ENCODE data around the genes DNMT3B, BPIFA3 and BPIFB1.

- RRBS, result no CpG with 5 or more reads among the region's 9 CpGs
Observed at GRCh38 chr20:32154827-32155444, 45.4 kb downstream of the TM9SF4 start.

GRCh38 chr20:32235873-32236814, 28.5 kb downstream of the POFUT1 start:
- RRBS, result no CpG with 5 or more reads among the region's 7 CpGs

- RRBS, result no CpG with 5 or more reads among the region's 11 CpGs
Observed at GRCh38 chr20:32277995-32278761, 727 bp downstream of the KIF3B start.

DNA sequence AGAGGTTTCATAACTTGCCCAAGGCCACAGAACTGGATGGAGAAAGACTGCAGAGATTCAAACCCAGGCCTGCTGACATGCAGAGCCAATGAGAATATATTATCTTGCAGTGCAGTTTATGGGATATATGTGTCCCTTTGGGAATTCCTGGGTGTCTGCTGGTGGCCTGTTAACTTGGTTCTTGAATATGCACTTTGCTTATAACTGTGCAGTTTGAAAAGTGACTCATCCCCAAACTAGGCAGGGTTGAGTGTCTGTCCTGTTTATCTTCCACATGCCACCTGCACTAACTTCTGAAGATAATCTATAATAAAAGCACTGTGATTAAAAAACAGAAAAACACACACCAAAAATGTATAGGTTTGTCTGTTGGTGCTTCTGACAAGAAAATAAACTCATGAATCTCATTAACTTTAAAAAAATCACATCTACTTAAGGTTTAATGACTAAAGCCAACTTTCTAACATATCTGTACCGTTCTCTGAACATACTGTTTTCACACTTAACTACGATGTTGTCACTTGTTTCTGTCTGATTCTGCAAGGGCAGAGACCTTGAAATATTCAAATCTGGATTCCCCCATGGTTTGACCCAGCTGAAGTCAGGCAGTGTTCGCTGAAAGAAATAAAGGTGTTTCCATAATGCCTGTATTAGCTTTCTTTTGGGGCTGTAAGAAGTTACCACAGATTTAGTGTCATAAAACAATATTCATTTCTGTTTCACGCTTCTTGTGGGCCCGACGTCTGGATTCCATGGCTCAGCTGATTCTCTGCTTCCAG, 2.8 kb upstream of the ASXL1 start:
- RRBS, result no CpG with 5 or more reads among the region's 6 CpGs

- RRBS, result 17% methylated on average over 1 of the region's 16 CpGs
Observed at GRCh38 chr20:32462810-32463496, 104.8 kb downstream of the ASXL1 start.

DNA sequence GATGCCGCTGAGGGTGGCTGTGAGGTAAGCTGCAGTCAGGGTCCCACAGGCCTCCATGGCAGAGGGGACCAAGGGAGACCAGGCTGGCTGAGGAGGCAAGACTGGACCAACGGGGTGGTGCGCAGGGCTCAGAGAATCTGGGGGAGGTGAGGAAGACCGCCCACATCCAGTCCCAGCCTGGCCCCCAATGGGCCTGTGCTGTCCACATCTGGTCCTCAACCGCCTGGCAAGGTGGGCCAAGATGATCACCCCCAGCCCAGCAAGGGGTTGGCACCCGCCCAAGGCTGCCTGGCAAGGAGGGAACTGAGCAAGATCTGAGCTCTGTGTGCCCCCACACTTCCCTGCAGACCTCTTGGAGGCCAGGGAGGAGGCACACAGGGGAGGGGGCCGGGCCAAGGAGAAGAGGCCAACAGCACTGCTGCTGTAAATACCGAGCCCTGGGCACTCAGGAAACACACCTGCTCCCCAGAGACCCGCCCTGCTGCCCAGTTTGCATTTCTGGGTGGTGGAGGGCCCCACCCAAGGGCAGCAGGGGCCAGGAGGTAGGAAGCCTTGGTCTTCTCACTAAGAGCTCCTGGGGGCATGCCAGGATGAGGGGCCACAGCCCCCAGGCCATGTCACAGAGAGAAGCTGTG, 109.5 kb downstream of the ASXL1 start:
- RRBS, result no CpG with 5 or more reads among the region's 9 CpGs

- RRBS, result 1% methylated on average over 5 of the region's 25 CpGs
Observed at GRCh38 chr20:32475023-32475728, 110.0 kb downstream of the NOL4L start.

DNA sequence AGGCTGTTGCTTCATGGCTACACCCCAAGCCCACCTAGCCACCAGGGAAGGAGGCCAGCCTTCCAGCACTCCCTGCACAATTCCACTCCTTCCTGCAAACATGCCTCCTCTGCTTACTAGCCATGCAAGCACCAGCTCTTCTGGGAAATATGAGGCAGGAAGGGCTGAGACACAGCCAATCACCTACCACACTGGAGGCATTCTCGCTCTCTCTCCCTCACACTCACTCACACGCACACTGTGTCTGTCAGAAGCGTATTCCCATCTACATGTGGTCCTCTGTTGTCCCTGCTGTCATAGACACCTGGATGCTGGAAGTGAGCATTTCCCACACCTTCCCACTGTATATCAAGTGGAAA, 104.3 kb downstream of the NOL4L start:
- RRBS, result no CpG with 5 or more reads among the region's 3 CpGs

- RRBS, result 28% methylated on average over 2 of the region's 13 CpGs
Observed at GRCh38 chr20:32481202-32481840, 103.8 kb downstream of the NOL4L start.

DNA sequence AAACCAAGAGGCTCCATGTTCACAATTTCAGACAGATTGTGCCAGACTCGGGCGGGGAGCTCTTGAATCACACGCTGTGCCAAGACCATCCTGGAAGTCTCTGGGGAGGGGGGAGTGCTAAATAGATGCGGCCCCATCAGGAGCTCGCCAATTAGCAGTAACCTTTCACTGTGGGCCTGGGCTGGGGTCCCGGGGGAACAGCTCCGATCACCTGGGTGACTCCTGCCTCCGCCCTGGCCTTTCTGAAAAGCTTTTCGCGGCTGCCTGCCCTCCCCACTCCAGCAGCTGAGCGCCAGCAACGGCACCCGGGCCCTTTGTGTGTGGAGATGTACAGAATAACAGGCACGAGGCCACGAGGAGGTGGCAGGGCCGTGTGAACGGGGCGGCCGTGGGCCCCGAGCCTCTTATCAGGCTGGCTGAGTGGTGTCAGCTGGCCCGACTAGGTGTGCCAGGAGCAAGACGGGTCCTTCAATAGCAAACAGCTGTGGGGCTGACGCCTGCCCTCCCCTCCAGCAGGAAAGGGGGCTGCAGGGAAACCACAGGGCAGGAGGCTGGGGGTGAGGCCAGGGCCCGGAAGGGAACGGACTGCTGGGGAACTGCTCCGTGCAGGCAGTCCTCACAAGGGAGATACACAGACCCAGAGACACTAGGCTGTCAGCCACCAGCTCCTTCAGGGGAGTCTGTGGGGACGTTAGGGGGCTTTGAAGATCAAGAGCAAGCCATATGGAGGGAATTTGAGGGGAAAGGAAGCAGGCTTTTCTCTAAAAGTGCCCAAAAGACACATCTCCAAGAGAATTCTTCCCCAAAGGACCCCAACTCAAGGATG, 56.8 kb downstream of the NOL4L start:
- RRBS, result 19% methylated on average over 3 of the region's 27 CpGs

GRCh38 chr20:32607784-32608178, 22.6 kb upstream of the NOL4L start:
- RRBS, result no CpG with 5 or more reads among the region's 12 CpGs

- RRBS, result 1% methylated on average over 56 of the region's 68 CpGs
Observed at GRCh38 chr20:32762296-32762815, at the start of gene DNMT3B. Gene DNMT3B, plus strand, starts transcription at chr20:32762385.

GRCh38 chr20:32794878-32795297, 24.9 kb upstream of the MAPRE1 start:
- RRBS, result no CpG with 5 or more reads among the region's 2 CpGs

DNA sequence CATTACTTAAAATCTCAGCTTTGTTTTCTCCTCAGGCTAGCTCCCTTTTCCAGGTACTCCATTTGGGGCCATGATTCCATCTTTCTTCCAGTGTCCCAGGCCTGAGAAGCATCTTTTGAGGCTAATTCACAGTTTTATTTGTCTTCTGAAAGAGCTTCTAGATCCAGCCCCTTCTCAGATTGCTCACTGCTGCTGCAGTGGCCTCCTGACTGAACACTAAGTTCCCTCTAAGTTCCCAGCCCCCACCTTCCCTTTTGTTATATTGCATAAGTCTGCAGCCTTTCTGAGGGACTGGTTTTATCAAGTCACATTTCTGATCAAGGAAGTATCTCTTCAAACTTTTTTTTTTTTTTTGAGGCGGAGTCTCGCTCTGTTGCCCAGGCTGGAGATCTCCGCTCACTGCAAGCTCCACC, 10.7 kb downstream of the MAPRE1 start:
- RRBS, result no CpG with 5 or more reads among the region's 3 CpGs

DNA sequence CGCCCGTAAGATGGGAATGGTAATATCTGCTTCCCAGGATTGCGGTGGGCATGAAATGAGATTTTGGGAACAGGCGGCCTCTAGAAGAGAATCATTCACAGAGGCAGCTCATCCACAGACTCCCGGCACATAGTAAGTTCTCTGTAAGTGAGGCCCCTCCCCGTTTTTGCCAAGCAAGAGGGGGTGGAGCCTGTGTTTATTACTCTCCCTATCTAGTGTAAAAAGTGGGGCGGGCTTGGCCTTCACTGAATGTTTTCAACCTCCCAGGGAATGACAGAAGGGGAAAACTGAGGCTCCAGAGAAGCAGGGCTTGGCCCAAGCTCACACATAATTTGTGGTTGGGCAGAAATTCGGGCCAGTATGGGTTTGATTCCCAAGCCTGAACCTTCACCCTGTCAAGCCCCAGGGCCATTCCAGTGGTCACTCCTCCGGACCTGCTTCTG, 20.0 kb downstream of the SUN5 start:
- RRBS, result no CpG with 5 or more reads among the region's 9 CpGs

GRCh38 chr20:33217065-33217437, at the start of gene BPIFA3:
Gene BPIFA3, plus strand, starts transcription at chr20:33217352.
- RRBS, result no CpG with 5 or more reads among the region's 2 CpGs

DNA sequence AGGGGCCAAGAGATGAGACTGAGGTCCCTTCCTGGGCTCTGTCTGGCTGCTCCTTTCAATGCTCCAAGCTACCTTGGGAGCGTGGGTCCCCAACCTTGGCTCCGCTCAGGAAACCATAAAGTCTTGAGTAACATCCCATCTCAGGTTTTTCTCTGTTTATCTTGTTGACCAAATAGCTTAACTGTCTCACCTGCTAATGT, 237 bp upstream of the BPIFA1 start:
- RRBS, result no CpG with 5 or more reads among the region's 2 CpGs

- RRBS, result no CpG with 5 or more reads among the region's 6 CpGs
Observed at GRCh38 chr20:33273316-33273657, 9.7 kb upstream of the BPIFB1 start.

DNA sequence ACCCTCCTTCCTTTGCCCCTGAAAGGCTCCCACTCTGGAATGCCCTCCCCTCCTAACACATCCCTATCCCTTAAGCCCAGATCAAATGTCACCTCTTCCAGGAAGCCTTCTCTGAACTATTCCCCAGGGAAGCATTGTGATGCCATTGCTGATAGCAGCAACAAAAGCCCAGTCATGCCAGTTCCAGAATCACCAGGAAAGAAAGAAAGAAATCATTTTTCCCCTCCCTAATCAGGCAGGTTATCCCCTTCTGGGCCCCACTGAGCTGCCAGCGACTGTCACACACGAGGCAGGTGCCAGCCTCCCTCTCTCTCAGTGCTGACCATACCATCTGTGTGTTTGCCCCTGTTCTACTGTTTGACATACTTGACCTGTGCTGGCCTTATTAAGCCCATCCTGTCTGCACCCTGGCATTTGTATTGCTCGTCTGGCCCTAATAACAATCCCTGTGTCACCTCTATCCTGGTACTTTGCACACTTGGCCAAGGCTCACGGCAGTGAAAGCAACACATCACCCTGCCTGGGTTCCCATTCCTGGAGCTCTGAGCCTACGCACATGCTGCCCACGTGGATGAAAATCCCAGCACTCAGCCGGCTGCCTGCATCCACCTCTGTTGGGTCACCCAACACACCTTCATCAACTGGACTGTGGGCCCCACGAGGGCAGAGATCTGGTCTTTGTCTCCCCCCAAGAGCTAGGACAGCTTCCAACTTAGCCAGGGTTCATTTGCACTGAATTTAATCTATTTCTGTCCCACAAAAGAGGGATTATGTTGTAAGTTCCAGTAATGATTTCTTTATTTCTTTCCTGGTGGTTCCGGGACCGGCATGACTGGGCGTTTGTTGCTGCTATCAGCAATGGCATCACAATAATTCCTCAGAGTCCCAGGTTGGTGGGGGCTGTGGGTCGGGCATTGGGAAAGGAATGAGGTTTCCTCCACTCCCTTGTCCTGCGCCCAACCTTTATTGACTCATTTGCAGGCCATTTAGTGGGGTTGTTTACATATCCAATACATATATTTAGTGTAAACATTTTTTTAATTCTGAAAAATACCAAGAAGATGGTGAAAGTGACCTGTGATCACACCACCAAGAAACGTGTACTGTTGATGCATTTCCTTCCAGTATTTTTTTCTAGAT, 5.2 kb upstream of the BPIFB1 start:
- RRBS, result no CpG with 5 or more reads among the region's 14 CpGs

DNA sequence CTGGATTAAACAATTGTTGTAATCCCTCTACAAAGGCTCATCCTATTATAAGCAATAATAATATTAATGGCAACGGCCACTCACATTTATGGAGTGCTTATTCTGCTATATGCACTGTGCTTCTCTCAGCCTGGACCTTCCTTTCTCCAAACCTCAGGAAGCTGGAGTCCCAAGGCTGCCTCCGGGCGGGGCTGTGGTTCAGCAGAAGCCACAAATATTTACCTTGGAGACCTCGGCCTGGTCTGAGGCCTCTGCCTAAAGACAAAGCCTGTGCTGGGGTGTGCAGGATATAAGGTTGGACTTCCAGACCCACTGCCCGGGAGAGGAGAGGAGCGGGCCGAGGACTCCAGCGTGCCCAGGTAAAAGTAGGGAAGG, at the start of gene BPIFB1:
Gene BPIFB1, plus strand, starts transcription at position 319 of the 375 bp plus-strand sequence.
- RRBS, result no CpG with 5 or more reads among the region's 8 CpGs

All from epithelial cell of prostate (primary cell).